Measurements from ENCODE around the gene BPIFB1.

GRCh38 chr20:33277466-33278605 lies 5.2 kb upstream of the BPIFB1 start:
- PRO-cap = no peak

DNA sequence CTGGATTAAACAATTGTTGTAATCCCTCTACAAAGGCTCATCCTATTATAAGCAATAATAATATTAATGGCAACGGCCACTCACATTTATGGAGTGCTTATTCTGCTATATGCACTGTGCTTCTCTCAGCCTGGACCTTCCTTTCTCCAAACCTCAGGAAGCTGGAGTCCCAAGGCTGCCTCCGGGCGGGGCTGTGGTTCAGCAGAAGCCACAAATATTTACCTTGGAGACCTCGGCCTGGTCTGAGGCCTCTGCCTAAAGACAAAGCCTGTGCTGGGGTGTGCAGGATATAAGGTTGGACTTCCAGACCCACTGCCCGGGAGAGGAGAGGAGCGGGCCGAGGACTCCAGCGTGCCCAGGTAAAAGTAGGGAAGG lies at the start of gene BPIFB1:
Gene BPIFB1 (plus strand): TSS at position 319 of the 375 bp plus-strand sequence.
- PRO-cap = no peak

GRCh38 chr20:33648426-33648967 lies 13.6 kb upstream of the C20orf144 start:
- PRO-cap = no peak

GRCh38 chr20:33663614-33664307 lies 1.6 kb downstream of the C20orf144 start:
- PRO-cap = bidirectional peak, plus-strand start at chr20:33663781, minus-strand start at chr20:33663683

DNA sequence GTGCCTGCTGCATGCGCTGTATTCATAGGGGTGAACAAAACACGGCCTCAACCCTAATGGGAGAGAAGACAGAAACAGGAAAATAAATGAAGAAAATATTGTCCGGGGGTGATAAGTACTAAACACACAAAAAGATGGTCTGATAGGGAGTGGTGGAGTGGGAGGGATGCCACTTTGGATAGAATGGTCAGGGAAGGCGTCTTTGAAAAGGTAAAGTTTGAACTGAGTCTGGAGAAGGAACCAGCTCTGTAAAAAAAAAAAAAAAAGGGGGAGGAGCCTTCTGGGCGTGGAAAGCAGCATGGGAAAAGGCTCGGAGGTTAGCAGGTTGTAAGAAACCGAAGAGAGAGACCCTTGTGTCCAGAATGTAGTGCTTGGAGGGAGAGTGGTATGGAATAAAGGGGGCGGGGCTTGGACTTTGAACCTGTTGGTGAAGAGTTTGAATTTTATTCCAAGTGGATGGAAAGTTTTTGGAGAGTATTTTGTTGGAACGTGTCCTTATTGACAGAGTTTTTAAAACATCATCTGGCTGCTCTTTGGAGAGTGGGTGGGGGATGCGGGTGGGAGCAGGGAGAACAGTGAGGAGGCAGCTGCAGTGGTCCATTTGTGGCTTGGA lies 1.9 kb downstream of the CHMP4B start:
- PRO-cap = no peak

GRCh38 chr20:33824620-33825128 lies 13.5 kb downstream of the CHMP4B start:
- PRO-cap = no peak

GRCh38 chr20:34073305-34073895 lies 38.6 kb downstream of the EIF2S2 start:
- PRO-cap = no peak

- PRO-cap = no peak
Measured at GRCh38 chr20:34081124-34082139, 30.6 kb downstream of the EIF2S2 start.

GRCh38 chr20:34186248-34186813 lies 54.9 kb upstream of the ASIP start:
- PRO-cap = no peak

- PRO-cap = no peak
Measured at GRCh38 chr20:34433953-34434817, 71.1 kb downstream of the ITCH start.

GRCh38 chr20:34580232-34580717 lies 21.8 kb downstream of the MAP1LC3A start:
- PRO-cap = no peak

DNA sequence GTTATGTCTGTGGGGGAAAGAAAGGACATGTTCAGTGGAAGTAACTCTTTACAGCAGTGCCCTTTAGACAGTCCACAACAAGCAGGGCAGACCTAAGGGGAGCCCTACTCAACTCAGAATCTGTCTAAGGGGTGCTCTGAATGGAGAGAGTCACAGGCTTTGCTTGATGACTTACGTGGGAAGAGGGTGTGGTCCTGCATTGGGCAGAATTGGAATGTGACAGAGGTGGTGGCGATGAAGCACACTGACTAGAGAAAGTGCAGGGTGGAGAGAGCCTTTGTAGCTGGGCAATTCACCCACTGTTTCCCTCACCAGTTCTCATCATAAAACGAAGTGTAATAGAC lies 11.2 kb downstream of the TP53INP2 start:
- PRO-cap = no peak

DNA sequence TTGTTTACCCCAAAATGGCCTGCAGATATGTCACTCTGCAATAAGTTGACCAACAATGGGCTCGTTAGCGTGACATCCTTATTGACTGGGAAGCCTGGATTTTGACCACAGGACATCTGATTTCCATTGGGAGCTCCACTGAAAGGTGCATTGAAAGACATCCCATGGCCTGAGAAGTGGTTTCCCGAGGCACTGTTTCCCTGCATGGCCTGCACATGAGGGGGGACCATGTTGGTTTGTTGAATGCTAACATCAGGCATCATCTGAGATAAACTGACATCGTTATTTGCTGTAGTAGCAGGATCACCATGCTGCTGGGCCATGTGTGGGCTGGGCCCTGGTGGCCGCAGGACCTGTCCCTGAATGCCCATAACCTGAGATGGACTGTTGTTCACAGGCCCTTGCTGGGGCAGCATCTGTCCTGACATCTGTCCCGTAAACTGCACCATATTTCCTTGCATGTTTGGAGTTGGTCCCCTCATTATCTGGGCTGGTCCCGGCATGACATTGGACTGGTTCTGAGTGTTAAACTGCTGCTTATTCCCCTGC lies 45.4 kb downstream of the TP53INP2 start:
- PRO-cap = no peak

DNA sequence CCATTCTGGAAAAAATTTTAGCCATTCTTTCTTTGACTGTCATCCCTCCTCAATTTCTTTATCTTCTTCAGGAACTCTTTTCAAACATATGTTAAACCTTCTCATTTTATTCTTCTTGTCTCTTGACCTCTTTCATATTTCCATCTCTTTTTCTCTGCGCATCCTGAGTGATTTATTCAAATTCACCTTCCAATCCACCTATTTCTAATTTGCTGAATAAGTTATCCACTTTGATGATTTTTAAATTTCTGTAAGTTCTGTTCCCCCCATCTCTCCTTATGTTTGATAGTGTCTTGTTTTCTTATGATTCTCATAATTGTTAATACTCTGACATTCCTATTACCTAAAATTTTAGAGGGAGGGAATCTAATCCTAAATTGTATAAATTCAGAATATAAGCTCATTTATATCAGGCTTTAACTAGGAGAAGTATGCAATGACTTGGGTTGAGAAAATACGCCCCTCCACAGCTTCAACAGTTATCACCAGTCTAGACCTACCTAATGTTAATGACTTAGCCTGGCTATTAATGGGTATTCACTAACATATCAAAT lies 59.1 kb downstream of the TP53INP2 start:
- PRO-cap = no peak

DNA sequence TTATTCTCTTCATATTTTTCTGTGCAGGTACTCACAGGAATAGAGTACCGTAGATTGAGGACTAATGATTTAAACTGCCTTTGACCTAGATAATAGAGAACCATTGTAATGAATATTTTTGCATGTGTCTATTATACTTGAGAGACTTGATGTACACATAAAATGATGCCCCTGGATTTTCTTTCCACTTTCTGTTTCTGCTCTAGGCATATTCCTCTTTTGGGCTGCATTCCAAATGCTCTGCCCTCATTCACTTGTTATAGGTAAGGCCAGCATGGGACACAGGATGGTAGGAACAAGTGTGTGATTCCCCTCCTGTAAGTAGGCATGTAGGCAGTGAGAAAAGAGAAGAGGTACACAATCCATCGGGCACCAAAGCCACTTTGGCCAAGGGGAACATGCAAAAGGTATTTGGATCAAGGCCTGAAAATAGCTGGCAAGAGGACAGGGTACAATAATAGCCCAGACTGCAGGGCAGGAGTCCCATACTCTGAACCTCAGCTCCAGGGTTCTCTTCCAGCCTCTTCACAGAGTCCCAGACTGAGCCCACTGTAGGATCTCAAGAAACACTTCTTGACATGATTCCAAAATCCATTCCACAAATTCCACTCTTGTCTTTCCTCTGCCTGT lies 19.5 kb downstream of the ACSS2 start:
- PRO-cap = no peak

GRCh38 chr20:34940128-34940471 lies 15.5 kb downstream of the GSS start:
- PRO-cap = no peak

- PRO-cap = no peak
Measured at GRCh38 chr20:34980650-34981477, 25.2 kb downstream of the MYH7B start.

GRCh38 chr20:34986751-34987407 lies 31.2 kb downstream of the MYH7B start:
- PRO-cap = no peak

DNA sequence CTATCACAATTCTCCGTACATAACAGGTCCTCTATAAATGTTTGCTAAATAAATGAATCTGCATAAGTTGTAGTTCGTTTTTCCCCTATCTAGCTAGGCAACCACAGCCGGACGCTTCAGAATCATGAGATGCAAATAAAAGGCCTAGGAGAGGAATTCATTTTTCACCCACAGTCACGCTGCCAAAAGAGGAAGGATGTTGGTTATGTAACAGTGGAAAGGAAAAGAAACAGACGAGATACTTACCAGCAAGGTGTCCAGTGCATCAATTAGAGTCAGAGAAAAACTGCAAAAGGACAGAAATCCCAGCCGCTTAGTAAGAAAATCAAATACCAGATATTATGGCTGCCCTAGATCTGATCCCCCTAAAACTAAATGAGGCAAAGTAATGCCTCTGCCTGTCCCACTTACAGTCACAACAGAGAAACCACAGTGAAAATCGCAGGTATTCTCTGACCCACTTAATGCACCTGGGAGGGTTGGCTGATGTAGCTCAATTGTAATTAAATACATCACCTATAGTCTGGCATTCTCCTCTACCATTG lies 2.3 kb downstream of the EDEM2 start:
- PRO-cap = no peak

DNA sequence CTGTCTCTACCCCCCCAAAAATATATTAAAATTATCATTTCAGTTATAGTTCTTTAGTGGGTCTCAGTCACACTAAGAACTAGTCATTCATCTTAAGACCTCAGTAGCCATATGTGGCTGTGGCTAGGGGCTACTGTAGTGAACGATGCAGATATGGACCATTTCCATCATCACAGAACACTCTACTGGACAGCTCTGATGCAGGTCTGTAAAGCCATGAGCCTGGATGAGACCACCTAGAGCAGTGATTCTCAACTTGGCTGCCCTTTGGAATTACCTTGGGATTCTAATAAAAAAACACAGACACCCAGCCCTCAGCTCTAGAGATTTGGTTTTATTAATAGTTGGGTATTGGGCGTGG lies 12.2 kb downstream of the MMP24OS start:
- PRO-cap = no peak

All from colic lymph node (tissue), 1 donor.